ENCODE measurements around the gene WDCP.

GRCh38 chr2:23518999-23519785 lies 134.2 kb downstream of the KLHL29 start:
- RRBS, result no CpG with 5 or more reads among the region's 13 CpGs

- RRBS, result no CpG with 5 or more reads among the region's 11 CpGs
Measured at GRCh38 chr2:23563931-23564205, 178.9 kb downstream of the KLHL29 start.

DNA sequence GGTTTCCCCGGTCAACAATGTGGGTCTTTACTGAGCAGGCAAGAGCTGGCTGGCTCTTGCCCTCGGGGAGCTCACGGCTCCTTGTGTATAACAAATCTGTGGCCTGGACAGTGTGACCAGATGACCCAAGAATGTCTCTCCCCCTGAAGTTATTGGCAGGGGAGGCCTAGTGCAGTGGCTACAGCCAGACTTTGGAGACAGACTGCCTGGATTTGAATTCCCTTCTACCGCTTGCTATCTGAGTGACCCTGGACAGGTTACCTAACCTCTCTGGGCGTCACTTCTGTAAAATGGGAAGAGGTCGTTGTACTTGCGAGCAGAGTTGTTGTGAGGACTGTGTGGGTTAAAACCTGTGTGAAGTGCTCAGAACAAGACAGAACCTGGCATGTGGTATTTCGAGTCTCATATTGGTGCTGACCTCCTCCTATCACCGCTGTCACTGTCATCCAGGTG lies 179.8 kb downstream of the KLHL29 start:
- RRBS, result no CpG with 5 or more reads among the region's 9 CpGs

DNA sequence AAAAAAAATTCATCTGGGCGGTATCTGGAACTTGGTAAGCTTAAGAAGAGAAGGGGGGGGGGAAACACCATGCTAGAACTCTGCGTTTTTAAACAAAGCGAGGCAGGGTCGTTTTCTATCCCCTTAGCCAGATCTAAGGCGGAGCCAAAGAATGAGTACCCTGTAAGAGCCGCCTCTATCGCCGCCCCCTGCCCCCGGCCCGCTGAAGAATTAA lies 566 bp upstream of the ATAD2B start:
- RRBS, result 2% methylated on average over 2 of the region's 10 CpGs

DNA sequence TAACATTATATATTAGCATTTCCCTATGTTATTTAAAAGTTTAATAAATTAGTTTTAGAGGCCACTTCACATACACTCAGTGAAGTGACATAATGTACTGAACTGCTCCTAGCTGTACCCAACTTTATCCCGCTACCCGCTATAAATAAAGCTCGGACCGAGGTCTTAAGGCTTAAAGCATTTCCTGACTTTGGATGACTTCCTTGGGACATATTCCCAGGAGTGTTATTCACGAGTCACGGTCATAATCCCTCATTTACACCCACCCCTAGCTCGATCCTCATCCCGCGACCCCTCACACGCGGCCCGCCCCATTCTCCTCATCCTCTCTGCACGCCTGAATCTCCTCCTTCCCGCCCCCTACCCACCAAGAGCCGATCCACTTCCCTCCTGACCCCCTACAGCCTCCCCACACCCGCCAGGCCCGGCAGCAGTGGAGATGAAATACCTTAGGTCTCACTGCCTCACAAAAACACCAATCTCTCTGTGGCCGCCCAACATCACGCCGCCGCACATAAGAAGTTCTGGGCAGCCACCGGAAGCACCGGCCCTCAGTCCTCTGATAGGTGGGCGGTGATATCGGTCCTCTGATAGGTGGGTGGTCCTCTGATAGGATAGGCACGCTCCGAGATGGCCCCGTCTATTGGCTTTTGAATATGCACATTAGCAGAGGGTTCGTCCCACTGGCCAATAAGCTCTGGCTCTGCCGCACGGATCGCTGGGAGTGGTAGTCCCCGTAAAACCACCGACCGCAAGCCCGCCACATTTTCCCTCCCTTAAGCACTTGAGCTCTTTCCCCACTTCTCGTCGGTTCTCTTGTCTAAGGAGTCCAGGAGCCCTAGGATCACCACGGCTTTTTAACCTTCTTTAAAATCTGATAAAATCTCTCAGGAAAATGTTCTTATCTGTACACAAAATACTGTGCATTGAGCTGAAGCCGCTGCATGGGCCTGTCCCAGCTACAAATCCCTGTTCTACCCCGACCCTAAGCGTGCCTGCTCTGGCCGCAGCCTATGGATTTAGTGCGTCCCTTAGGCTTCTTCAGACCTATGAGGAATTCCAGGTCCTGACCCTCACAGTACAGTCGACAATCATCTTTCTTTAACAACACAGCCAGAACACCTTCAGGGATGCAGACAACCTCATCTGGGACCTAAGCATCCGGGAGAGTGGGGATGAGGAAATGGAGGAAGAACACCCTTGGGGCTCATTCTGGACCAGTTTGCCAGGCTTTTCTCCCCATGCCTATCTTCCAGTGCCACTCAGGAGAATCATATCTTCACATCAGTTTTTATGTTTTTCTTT lies at the start of gene WDCP:
Gene WDCP (minus strand): TSS at position 526 of the 1,305 bp plus-strand sequence.
- RRBS, result no CpG with 5 or more reads among the region's 46 CpGs

GRCh38 chr2:24123584-24124307 lies 477 bp downstream of the FAM228B start:
- RRBS, result under 1% methylated on average over 22 of the region's 56 CpGs

DNA sequence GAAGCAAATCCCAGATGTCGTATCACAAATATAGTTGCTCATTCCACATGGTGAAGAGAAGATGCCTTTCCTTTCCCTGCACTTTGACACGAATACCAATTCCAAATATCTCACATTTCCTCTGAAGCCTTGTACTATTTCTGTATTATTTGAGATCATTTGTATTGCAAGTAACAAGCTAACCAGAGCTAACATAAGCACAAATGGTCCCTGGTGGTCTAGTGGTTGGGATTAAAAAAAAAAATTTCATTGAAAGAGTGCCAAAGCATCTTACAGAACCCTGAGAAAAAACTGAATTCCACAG lies 3.7 kb upstream of the FAM228A start:
- RRBS, result no CpG with 5 or more reads among the region's 2 CpGs

GRCh38 chr2:24298557-24298934 lies 61.8 kb downstream of the ITSN2 start:
- RRBS, result no CpG with 5 or more reads among the region's 7 CpGs

DNA sequence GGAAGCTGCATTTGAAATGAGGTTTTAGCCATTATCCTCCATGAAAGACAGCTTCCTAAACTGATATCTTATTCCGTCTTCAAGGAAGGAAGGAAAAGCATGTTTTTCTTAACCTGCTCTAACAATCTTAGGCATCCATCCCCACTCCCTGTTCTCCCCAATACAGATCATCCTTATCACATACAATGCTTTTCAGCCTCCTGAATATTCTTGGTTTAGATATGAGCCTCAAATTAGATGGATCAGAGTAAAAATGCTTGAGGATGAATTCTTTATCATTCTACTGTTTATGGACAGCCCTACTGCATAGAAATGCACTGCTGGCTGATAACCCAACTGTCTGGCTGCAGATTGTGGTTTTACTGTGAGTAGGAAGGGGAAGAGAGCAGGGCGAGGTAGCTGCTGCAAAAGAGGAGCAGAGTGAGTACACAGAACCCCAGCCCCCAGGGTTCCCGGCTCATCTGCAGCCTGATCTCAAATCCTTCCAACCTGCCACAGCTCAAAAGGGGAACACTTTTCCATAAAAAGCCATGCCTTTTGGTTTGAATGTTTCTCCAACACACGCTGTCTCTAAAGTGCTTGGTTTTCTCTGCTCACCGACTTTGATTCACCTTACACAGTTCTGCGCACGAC lies 29.4 kb upstream of the NCOA1 start:
- RRBS, result no CpG with 5 or more reads among the region's 7 CpGs

GRCh38 chr2:24598155-24598632 lies 107.1 kb downstream of the NCOA1 start:
- RRBS, result no CpG with 5 or more reads among the region's 1 CpG

DNA sequence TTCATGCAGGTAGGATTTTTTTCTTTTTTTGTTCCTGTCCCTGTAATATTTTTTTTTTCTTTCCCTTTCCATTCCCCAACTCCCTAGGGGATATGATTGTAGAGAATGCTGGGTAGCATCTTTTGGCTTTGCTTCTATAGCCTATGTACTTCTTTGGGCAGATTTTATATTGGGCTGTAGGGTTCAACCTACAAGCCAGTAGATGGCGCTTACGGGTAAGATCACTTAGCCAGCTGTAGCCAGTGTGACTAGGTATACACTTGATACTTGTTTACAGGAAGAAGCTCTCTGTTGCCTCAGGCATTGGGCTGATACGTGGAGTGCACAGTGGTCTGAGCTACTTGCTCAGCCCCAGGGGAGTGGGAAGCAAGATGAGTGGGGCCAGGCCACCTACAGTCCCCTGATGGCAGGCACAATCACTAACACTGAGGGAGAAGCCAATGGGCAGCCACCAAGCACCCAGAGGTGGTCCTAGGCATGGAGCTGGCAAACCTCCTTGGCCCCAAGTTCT lies 122.0 kb downstream of the NCOA1 start:
- RRBS, result no CpG with 5 or more reads among the region's 3 CpGs

- RRBS, result no CpG with 5 or more reads among the region's 3 CpGs
Measured at GRCh38 chr2:24739333-24739694, 53.9 kb downstream of the PTRHD1 start.

GRCh38 chr2:24749069-24749627 lies 44.0 kb downstream of the PTRHD1 start:
- RRBS, result no CpG with 5 or more reads among the region's 7 CpGs

DNA sequence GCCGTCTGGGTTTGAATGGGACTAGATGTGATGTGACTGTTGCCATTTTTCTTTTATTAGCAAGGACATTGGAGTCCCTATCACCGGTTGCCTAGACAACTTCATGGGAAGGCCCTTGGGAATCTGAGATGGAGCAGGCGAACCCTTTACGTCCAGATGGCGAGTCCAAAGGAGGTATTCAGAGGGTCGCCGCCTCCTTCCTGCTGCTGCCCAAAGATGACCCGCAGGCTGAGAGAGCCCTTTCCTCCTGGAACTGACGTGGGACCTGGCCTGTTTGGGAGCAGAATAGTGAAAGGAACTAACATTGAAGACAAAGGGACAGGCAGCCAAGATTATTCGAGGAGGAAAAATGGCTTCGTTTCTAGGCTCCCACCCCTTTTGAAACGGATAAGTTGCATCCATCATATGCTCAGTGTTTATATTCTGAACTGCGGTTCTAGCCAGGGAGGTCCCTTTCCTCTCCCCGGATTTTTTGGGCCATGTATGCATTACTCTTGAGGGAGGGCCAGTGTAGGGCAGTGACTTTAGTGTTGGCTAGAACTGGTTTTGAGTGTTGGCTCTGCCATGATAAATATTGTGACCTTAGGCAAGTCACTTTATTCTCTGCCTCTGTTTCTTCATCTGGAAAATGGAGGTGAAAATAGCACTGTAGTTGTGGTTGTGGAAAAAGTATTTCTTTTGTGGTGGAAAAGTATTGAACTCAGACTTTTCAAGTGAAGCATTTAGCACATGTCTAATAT lies 737 bp downstream of the CENPO start:
- RRBS, result no CpG with 5 or more reads among the region's 14 CpGs

- RRBS, result no CpG with 5 or more reads among the region's 24 CpGs
Measured at GRCh38 chr2:24821189-24822228, 28.3 kb downstream of the CENPO start.

DNA sequence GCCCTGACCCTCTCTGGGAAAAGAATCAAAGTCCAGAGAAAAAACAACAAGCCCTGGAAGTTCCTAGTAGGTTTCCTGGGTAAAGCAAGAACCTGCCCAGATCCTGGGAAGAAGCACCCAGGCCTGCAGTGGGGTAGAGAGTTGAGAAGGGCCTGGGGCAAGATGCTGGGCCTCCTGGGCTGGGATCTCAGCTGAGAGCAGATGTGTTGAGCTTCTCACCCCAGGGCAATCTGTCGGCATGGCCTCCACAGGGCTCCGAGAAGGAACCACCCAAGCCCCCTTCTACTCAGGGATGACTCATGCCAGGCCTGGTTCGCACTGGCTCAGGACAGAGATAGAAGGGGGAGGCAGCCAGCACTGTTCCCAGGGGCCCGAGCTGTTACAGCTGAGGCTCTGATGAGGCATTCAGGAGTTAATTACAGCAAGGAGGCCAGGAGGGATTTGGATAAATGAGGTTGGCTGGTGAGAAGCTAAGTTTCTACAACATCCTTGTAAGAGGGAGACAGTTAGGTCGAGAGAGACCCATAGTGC lies 62.5 kb downstream of the CENPO start:
- RRBS, result no CpG with 5 or more reads among the region's 5 CpGs

DNA sequence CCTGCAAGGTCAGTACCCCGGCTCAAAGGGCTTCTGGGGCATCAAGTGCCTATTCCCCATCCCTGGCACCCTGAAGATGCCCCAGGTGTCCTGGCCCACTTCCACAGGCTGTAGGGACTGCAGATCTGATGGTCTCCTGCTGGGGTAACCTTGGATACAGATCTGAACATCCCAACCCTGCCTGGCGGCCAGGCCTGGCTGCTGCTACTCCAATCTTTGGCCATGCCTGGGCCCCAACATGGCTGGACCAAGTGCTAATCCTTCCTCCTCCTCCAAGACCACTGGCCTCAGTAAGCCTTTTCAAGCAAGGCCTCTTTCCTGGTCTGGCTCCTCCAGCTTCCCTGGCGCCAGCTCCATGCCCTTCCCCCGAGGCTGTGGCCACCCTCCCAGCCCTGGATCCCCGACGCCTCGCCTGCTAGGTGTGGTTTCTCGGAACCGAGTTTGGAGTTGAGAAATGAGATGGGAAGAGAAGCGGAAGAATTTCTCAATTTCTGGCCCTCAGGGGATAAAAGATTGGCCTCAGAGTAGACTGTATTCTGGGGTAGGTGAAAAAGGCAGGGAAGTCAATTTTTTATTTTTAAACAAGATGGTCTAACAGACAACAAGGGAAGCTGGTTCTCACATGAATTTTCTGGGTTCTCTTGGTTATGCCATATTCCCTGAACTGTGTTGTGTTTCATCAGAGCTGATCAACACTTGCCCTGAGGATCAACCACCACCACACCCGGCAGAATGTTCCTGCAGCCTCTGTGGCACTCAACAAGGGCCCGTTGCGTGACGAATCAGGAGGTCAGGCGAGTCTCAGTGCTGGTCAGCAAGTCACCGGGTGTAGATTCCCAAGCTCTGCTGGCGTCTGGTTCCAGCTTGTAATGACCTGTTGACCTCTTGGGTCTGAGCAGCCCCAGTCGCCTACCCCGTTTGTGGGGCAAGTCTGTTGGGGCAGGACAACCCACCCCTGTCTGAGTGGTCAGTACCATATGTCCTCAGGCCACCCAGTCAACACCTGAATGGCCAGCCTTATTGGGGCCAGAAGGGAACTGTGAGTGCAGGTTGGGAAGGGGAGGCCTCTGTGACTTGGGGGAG lies 46.3 kb downstream of the ADCY3 start:
- RRBS, result no CpG with 5 or more reads among the region's 19 CpGs

DNA sequence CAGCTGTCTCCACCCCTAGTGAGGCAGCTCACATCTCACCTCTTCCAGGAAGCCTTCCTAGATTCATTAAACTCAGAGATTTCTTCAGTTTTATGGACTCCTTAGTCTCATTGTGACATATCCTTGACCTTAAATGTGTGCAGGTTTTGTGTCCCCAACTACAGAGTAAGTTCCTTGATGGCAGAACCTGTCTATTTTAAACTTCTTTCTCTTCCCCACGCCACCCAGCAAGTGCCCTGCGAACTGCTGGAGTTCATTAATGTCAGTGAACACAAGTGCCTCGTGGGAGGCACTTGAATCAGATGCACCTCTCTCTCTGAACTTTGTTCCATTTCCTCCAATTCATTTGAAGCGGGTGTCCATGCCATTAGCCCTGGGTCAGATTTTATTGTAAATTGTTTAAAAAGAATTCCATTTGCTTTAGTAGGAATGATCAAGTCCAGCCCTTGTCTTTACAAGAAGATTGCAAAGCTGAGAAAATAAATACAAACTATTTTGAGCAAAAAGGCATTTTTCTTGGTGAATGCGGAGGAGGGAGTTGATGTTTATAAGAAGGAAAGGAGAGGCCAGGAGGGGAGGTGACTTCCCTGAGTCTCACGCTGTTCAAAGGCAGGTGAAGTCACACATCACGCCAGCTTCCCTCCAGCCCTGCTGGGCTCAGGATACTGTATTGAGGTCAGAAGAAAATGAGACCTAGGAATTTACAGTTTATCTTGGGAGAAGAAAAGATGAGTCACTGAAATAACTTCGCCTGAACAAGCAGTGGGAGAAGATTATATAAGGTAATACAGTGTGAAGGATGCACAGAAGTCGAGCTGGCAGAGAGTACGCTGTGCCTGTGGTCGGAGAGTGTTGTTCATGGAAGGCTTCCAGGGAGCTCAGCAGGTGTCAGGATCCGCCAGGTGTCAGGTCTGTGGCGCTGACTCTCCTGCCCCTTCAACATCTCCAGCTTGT lies 36.3 kb downstream of the EFR3B start:
- RRBS, result no CpG with 5 or more reads among the region's 13 CpGs

DNA sequence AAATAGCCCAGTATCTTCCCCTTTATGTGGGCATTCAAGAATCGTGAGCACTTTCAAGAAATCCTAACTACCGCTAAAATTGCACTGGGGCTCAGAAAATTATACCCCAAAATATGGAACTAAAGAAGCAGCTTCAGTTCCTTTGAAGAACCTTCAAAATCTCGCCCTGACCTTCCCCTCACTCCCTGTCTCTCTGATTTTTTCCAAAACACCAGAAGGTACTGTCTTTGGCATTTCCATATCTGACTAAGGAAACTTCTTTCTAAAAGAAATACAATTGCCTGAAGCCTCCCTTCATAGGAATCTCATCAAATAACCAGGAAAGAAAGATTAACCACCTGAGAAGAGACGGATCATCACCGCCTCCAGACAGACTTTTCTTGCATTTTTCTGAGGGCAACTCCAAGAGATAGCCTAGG lies 8.0 kb upstream of the POMC start:
- RRBS, result no CpG with 5 or more reads among the region's 5 CpGs